Left ventricle myocardium (tissue), 1 donor: Measurements from ENCODE around the genes NUPR2, ZNF735 and ZNF92.

GRCh38 chr7:55191294-55192275 lies 172.8 kb downstream of the EGFR start:
- PRO-cap: no peak

- PRO-cap: no peak
Measured at GRCh38 chr7:55200163-55200753, 164.9 kb upstream of the LANCL2 start.

- PRO-cap: no peak
Measured at GRCh38 chr7:55255518-55256256, 109.5 kb upstream of the LANCL2 start.

DNA sequence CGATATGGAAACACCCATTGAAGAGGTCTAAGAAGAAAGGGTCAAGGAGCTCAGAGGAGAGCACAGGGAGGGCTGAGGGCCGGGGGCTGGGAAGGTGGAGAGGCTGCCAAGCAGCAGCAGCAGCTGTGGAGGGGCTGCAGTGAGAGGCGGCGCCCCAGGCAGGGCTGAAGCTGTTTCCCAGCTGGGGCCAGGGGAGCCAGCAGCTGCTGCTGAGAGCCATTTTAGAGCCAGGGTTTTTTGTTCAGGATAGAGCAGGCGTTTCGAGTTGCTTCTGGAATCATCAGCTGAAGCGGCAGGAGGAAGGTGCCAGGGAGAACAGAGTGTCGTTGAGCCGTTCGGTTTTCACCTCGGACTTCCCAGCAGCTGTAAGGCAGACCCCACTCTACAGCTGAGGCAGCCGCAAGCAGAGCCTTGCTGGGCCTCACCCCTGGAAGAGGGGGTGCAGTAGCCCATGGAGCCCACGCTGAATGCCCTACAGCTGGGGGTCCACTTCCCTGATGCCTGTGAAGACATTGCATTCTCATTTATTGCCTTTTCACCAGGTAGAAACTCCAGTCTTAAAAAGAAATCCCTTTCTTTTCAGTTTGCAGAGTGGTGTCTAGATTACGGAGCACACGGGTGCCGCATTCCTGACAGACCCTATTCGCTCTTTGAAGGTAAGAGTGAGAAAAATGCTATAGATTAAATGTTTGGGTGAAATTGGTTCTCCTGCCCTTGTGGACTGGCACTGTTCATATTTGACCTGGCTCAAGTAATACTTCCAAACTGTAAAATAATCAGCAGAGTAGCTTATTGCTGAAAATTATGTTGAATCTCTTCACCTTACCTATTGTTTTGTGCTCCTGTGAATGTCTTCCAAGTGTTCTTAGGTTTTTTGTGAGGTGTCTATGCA lies 62.9 kb downstream of the LANCL2 start:
- PRO-cap: no peak

GRCh38 chr7:55552209-55553545 lies 19.6 kb downstream of the VOPP1 start:
- PRO-cap: no peak

- PRO-cap: no peak
Measured at GRCh38 chr7:55569257-55569590, 3.1 kb downstream of the VOPP1 start.

DNA sequence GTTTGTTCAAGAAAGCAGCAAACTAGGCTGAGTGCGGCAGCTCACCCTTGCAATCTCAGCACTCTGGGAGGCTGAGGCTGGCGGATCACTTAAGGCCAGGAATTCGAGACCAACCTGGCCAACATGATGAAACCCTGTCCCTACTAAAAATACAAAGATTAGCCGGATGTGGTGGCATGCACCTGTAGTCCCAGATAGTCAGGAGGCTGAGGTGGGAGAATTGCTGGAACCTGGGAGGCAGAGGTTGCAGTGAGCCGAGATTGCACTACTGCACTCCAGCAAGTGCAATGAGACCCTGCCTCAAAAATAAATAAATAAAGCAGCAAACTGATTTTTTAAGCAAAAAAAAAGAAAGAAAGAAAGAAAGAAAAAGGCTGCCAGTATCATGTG lies 9.5 kb downstream of the NIPSNAP2 start:
- PRO-cap: unidirectional peak, minus-strand start at position 65 of the sequence

- PRO-cap: no peak
Measured at GRCh38 chr7:56087195-56087659, 5.5 kb downstream of the PHKG1 start.

- PRO-cap: no peak
Measured at GRCh38 chr7:56104844-56105357, 1.4 kb downstream of the CHCHD2 start.

DNA sequence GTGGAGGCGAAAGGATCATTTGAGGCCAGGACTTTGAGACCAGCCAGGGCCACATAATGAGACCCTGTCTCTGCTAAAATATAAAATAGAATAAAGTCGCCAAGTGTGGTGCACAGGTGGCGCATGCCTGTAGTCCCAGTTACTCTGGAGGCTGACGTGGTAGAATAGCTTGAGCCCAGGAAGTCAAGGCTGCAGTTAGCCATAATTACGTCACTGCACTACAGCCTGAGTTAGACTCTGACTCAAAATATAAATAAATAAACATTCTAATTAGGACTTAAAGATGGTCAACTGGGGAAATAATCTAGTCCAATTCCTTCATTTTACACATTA lies 771 bp downstream of the CHCHD2 start:
- PRO-cap: no peak

- PRO-cap: no peak
Measured at GRCh38 chr7:56115731-56116683, at the start of gene NUPR2. Gene NUPR2 (minus strand): TSS chr7:56116417.

DNA sequence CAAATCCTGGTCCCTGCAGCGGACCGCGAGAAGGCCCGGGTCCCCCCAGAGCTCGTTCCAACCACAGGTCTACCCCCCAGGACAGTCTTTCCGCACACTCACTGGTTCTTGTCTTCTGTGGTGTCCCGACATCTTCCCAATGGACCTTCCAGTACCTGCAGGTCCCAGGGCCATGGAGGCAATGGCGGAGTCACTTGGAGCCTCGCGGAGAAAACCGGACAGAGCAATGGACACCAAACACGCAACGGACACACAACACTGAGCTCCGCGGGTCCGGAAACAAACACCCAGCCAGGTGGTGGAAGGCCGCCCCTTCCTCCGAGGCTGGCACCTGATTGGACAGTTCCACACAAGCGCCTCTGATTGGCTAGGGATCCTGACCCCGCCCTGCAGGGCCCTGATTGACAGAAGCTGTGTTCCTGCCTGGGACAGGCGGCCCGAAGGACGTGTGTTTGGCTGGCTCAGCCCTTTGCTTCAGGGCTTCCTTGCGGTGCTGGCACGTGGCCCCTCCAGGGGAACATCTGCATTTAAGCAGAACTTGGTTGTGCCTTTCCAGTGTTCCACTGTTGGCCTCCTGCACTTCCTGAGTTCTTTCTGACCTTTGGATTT lies 332.0 kb upstream of the NUPR2 start:
- PRO-cap: no peak

DNA sequence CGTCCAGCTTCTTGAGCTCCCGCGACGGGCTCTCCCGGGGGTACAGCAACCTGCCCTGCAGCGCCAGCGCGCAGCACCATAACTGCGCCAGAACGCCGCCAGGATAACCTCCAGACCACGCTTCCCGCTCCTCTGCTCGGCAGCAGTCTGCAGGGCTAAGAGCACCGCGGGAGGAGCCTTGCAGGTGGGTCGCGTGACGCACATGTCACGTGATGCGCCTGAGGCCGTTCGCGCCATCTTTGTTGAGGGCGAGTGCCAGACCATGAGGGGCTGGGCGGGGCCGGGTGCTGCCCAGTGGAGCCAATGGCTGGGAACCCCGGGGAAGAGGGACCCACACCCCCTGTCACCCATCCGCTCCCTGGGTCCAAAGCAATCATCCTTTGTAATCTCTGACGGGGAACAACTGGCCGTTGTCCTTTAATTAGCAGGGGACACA lies 71.3 kb upstream of the ZNF479 start:
- PRO-cap: no peak

- PRO-cap: no peak
Measured at GRCh38 chr7:63925244-63925516, 73.5 kb upstream of the ZNF722 start.

GRCh38 chr7:63925517-63926191 lies 73.0 kb upstream of the ZNF722 start:
- PRO-cap: unidirectional peak, minus-strand start at chr7:63925740; unidirectional peak, minus-strand start at chr7:63926071

GRCh38 chr7:64206993-64207361 lies at the start of gene ZNF735:
Gene ZNF735 (plus strand): TSS chr7:64207203.
- PRO-cap: no peak

- PRO-cap: no peak
Measured at GRCh38 chr7:64569985-64570474, 7.2 kb upstream of the ZNF680 start.

DNA sequence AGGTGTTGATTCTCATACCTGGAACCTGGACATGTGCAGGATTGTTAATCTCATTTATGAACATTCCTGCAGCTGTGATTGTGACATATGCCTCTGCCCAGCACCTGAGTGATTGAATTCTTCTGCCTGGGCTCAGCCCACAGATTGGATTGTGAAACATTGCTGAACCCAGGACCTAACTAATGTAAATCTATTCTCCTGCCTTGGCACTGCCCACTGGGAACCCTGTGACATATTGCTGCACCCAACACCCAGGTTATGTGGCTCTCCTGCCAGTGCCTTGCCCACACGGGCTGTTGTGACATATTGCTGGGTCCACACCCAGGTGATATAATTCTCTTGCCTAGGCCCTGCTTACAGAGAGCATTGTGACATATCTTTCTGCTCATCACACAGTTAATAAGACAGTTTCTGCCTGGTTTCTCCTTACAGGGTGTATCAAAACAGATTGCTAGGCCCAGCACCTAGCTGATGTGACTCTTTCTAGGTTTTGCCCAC lies 50.8 kb upstream of the ZNF680 start:
- PRO-cap: no peak

- PRO-cap: bidirectional peak, plus-strand start at chr7:65373855, minus-strand start at chr7:65373701; unidirectional peak, minus-strand start at chr7:65374171; unidirectional peak, minus-strand start at chr7:65374279
Measured at GRCh38 chr7:65373308-65374752, at the start of gene ZNF92. Gene ZNF92 (plus strand): TSS chr7:65373855.

- PRO-cap: no peak
Measured at GRCh38 chr7:65960480-65961307, 21.3 kb downstream of the GUSB start.